ENCODE measurements around the genes THSD7B, HNMT and ARHGAP15.

- RRBS, result no CpG with 5 or more reads among the region's 3 CpGs
These were observed 3.1 kb upstream of the CXCR4 start for GRCh38 chr2:136121022-136121534.

DNA sequence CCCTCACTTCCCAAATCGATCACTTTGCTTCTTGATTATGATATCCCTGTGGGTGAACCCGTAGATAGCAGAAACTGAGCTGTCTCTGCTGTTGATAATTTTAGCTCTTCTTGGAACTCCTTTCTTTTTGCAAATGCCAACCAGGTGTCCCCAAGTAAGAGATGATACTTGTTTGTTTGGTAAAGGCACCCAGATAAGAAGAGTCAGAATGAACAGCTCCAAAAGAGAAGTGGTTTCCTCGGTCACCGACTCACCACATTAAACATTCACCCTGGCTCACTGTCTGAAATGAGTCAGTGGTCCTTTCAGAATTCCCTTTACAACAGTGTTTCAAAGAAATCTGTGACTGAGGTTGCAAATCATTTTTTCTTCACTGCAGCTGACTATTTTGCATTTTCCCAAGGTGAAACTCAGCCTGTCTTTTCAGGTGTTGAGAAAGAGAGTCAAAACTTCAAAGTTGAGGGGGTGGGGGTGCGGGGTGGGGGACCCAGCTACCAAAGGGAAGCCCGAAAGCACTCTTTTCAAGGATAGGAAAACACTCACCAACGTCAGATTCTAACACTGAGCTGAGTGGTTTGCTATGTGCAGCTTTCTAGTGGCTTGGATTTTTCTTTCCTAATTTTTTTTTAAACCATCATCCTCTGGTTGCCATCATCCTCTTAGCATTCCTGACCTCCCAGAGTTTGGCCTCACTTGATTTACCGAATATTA is 16.3 kb upstream of the CXCR4 start:
- RRBS, result no CpG with 5 or more reads among the region's 8 CpGs

GRCh38 chr2:136764981-136766433 is at the start of gene THSD7B:
THSD7B (plus strand) TSS chr2:136765545.
- RRBS, result 83% methylated on average over 22 of the region's 114 CpGs

DNA sequence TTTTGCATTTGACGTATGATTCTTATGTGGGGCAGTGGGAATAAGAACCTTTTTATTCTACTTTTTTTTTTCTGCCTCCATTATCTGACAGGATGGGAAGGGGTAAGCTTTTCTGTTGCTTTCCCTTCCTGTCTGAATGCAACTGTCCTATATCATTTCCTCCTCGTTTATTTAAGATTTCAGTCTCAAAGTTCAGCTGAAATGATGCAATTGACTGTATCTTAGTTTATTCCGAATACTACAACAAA is 24.1 kb upstream of the HNMT start:
- RRBS, result no CpG with 5 or more reads among the region's 3 CpGs

DNA sequence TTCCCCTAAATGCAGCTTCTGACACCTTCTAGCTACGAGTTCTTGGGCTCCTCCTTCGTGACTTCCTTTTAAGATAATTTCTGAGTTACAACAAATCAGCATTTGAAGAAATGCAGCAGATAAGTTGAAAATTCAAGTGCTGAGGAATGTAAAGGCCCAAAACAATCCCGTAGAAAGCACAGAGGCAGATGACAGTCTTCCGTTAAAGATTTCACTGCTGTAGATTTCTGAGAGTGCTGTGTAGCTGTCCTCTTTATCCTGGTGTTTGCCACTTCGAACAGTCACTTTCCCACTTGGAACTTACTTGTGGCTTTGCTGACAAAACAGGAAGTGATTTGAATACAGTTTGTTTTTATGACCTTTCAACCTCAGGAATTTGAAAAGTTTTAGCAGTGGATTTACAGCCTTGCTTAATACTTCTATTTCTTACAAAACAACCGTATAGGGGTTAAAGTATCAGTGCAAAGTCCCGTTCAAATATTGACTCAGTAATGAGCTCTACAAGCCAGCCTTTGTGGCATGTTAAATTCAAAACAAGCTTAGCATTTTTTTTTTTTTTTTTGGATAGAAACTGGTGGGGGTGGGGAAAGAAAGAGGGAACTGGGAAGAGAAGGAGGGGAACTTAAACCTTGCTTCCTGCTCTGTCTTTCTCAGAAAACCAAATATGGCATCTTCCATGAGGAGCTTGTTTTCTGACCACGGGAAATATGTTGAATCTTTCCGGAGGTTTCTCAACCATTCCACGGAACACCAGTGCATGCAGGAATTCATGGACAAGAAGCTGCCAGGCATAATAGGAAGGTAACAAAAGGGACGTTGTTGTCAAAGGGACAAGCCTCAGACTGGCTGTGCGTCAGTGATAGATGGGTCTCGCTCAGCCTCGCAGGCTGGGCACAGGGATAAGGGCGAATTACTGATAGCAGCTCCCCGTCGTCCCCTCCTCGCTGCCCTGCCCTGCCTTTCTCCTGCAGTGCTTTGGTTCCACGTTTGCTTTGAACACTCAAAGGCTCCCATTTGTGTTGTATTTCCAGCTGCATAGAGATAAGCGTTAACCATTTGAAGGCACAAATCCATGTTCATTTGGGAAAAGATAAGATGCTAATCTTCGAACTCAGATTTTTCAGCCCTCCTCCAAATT is at the start of gene HNMT:
Gene HNMT, plus strand, starts transcription at position 646 of the 1,138 bp plus-strand sequence.
- RRBS, result no CpG with 5 or more reads among the region's 21 CpGs

- RRBS, result no CpG with 5 or more reads among the region's 3 CpGs
These were observed 28.9 kb downstream of the HNMT start for GRCh38 chr2:137993141-137993584.

- RRBS, result no CpG with 5 or more reads among the region's 6 CpGs
These were observed 8.4 kb upstream of the SPOPL start for GRCh38 chr2:138493055-138493737.

- RRBS, result no CpG with 5 or more reads among the region's 1 CpG
These were observed 1466.8 kb upstream of the NXPH2 start for GRCh38 chr2:140246930-140247381.

GRCh38 chr2:142131251-142131829 is 524 bp upstream of the LRP1B start:
- RRBS, result no CpG with 5 or more reads among the region's 15 CpGs

- RRBS, result no CpG with 5 or more reads among the region's 3 CpGs
These were observed 4.2 kb upstream of the KYNU start for GRCh38 chr2:142873232-142873739.

- RRBS, result no CpG with 5 or more reads among the region's 13 CpGs
These were observed at the start of gene ARHGAP15 for GRCh38 chr2:143128460-143129582. ARHGAP15 (plus strand) TSS chr2:143129419.

DNA sequence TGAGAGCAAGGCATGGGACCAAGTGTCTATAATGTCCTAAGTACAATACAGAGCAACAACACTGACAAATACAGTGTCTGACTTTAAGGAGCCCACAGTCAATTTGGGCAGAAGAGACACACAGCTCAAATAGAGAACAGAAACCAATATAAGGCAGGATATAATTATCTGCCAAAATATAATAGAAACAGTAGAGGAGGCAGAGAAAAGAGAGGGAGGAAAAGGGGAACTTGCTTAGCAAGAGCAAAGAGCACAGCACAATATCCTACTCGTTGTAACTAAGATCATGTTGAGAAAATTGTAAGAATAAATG is 12.1 kb downstream of the ARHGAP15 start:
- RRBS, result no CpG with 5 or more reads among the region's 1 CpG

DNA sequence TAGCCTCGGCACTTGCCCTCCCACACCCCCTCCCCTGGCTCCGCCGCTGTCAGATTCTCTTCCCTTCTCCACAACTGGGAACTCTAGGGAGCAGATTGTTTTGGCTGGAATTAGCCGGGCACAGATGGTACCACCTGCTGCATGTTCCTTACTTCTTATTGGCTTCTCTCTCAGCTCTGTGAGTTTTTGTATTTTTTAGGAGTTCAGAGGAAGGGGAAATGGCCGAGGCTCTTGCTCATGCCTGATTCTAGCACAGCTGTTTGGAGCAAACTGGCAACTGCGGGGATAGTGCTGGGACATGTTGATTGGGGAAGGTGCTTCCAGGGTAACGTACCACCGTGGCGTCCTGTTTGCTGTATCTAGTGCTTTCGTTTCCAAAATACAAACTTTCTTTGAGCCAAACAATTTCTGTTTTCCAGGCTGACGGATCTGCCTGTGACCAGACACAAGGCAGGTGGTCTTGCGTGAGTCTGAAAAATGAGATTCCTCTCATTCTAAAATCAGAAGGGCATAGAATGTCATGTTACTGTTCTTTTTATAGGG is 47.7 kb upstream of the GTDC1 start:
- RRBS, result no CpG with 5 or more reads among the region's 12 CpGs

GRCh38 chr2:144399142-144399352 is 66.7 kb upstream of the GTDC1 start:
- RRBS, result no CpG with 5 or more reads among the region's 3 CpGs

GRCh38 chr2:144404635-144405155 is 72.4 kb upstream of the GTDC1 start:
- RRBS, result no CpG with 5 or more reads among the region's 7 CpGs

GRCh38 chr2:144413901-144415325 is 82.1 kb upstream of the GTDC1 start:
- RRBS, result no CpG with 5 or more reads among the region's 9 CpGs

DNA sequence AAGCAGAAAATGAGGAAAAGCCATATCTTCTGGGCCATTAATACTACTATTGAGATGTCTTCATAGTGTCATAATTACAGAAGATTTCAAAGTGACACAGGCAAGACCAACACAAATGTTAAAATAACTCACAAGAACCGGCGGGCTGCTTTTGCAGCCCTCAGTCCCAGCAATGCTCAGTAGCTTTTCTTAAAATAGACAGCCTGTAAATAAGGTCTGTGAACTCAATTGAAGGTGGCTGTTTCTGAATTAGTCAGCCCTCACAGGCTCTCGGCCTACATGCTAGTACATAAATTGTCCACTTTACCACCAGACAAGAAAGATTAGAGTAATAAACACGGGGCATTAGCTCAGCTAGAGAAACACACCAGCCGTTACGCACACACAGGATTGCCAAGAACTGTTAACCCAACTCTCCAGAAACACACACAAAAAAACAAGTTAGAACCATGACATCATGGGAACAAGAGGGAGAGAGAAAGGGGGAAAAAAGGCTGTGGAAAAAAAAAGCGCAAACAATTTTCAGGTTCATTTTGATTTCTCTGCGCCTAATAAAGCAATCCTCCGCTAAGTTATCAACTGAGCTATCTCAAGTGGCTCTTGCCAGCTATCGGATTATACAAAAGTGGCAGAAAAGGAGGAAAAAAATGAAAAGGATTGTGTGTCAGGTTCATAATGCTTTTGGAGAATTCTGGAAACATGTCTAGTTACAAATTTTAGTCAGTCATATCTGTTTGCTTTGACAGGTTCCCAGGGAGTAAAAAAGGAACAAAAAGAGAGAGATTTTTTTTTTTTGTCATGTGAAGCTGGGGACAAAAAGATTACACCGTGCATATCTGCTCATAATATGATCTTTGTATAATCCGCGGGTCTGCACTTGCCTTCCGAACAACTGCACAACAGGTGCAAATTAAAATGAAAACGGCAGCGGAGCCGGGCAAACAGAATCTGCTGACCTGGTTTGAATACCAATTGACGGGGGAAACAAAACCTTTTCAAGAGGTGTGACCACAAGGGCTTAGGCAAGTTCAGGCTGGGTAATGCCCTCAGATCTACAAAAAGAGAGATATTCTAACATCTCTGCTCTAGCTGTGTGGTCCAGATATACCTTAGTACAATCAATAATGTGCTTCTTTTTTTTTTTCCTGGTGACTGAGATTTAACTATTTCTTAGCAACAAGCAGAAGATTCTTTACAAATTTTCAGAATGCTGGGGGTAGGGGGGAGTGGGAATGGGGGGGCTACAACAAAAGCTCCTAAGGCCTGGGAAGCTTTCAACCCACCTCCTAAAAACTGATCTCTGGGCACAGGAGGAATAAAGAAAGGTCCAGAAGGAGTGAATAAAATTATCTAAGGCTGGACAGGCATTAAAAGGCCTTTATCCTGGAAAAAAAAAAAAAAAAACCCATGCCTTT is 88.8 kb downstream of the ZEB2 start:
- RRBS, result no CpG with 5 or more reads among the region's 18 CpGs

DNA sequence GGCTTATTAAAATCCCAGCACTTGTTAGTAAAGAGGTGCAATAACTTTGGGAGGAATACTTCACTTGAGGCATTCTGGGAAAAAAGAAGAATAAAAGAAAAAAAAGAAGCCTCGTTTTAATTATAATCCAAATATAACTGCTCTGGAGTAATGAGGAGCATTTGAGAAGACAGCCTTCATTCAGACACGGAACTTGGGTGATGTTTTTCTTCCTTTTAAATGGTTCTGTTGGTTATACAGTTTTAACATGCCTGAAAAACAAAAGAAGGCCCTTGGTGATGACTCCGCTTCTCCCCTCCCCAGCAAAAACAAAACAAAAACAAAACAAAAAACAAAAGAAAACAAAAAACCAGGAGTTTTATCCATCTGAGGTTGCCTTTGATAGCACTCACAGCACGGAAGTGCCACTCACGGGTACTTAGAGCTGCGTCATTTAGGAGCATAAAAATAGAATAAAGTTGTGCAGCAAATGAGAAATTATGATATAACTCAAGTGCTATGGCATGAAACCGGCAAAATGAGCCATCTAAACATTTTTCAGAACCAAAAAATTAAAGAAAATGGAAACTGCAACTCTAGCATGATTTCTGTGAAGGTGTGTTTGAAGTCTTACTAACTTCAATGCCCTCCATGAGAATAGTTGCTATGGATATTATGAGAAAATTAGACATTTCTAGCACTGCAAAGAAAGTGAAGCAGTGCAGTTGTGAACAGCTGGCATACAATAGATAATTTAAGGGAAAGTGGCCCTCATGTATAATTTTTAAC is 57.6 kb downstream of the ZEB2 start:
- RRBS, result no CpG with 5 or more reads among the region's 7 CpGs

GRCh38 chr2:144475024-144476195 is 44.5 kb downstream of the ZEB2 start:
- RRBS, result no CpG with 5 or more reads among the region's 7 CpGs

GRCh38 chr2:144480424-144481115 is 39.3 kb downstream of the ZEB2 start:
- RRBS, result no CpG with 5 or more reads among the region's 2 CpGs